Sternocleidomastoid (tissue), 1 donor: ENCODE measurements around the genes RS1 and PCYT1B.

- PRO-cap, result no peak
These were observed at the start of gene RS1 for GRCh38 chrX:18671933-18672337. TSS of gene RS1 (minus strand) at chrX:18672108.

DNA sequence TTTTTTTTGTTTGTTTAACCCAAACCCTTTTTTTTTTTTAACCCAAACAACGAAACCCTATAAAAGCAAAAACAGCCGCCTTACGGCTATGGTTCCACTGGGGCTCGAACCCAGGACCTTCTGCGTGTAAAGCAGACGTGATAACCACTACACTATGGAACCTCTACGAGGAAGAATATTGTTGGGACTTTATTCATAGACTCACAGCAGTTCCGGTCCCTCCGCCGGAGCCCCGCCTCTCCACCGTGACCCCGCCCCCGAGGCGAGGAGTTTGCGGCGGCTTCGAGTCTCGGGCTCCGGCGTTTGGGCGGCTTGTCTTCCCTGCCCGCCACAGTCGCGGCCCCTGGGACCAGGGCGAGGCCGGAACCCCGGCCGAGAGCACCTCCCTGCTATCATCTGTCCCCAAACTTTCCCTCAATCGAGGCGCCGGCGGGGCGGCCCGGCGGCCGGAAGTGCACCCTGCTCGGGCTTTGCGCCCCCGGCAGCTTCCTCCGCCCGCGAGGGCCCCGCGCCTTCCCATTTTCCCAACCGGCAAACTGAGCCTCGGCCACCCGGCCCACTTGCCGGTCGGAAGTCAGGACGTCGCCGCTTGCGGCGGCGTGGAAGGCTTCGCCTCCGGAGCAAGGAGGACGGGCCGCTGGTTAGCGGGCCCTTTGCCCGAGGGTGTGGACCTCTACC is 3.1 kb upstream of the RS1 start:
- PRO-cap, result unidirectional peak, plus-strand start at position 248 of the sequence

- PRO-cap, result no peak
These were observed 4.5 kb upstream of the PPEF1 start for GRCh38 chrX:18702826-18703484.

- PRO-cap, result no peak
These were observed 823 bp downstream of the PDHA1 start for GRCh38 chrX:19344424-19345075.

DNA sequence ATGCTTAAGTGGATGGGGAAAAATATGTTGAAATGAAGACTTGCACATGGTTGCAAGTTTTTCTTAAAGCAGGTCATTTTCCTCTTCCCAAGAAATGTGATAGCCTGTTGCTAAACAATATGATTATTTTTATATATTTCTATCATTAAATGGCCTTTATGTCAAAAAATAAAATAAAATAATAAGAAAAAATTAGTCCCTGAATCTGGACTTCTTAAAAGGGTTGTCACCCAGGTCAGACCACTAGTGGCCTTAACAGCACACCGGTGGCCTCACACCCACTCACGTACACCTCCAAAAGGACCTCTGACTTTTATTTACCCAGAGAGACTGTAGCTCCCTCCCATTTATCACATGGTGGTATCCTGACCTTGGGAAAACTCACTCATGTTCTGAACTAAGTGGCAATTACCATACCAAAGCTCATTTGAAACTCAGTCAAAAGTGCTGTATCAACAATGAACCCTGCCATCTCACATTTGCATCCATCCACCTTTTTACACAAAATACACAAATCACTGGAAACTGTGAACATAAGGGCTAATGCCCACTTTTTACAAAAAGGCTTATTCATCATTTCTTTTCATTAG is 53.1 kb upstream of the MAP3K15 start:
- PRO-cap, result no peak

DNA sequence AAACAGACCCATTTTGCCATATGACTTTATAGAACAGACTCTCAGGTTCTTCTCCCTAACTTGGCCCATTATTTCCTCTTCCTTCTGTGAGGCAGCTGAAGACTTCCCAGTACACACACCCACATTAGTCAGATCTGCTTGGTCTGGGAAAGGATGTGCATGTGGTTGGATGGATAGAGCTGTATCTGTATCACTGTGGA is 133.9 kb upstream of the MAP3K15 start:
- PRO-cap, result no peak

DNA sequence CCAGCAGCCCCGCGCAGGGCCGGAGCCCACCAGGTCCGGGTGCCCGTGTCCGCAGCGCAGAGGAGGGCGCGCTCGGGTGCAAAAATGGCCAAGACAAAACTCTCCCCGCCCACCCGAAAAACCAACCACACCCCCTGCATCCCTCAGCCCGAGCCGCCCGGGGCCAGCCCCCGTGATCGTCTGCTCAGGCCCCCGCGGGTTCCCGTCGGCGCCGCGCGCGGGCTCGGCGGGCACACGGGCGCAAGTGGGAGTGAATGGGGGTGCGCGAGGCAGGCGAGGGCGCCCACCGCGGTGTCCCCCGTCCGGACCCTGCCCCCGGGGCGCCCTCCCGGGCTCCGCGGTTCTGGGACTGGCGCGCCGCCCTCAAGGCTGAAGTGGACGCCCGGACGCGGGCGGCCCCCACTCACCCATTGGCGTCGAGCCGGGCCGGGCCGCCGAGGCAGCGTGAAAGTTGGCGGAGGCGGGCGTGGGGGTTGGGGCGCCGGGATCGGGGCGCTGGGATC is 449 bp downstream of the SH3KBP1 start:
- PRO-cap, result unidirectional peak, plus-strand start at position 173 of the sequence; unidirectional peak, minus-strand start at position 339 of the sequence

GRCh38 chrX:20226998-20227645 is 39.6 kb downstream of the RPS6KA3 start:
- PRO-cap, result no peak

- PRO-cap, result no peak
These were observed 280.8 kb upstream of the RPS6KA3 start for GRCh38 chrX:20547474-20548027.

GRCh38 chrX:21657489-21657999 is 586 bp downstream of the KLHL34 start:
- PRO-cap, result no peak

GRCh38 chrX:22136209-22136791 is 104.2 kb downstream of the PHEX start:
- PRO-cap, result no peak

- PRO-cap, result no peak
These were observed 7.0 kb upstream of the PRDX4 start for GRCh38 chrX:23659962-23660947.

- PRO-cap, result no peak
These were observed 14.4 kb downstream of the SAT1 start for GRCh38 chrX:23797227-23797907.

GRCh38 chrX:23900866-23901359 is 6.8 kb downstream of the APOO start:
- PRO-cap, result no peak

- PRO-cap, result no peak
These were observed 28.3 kb downstream of the CXorf58 start for GRCh38 chrX:23936046-23936502.

- PRO-cap, result no peak
These were observed 51.9 kb downstream of the CXorf58 start for GRCh38 chrX:23959582-23960262.

DNA sequence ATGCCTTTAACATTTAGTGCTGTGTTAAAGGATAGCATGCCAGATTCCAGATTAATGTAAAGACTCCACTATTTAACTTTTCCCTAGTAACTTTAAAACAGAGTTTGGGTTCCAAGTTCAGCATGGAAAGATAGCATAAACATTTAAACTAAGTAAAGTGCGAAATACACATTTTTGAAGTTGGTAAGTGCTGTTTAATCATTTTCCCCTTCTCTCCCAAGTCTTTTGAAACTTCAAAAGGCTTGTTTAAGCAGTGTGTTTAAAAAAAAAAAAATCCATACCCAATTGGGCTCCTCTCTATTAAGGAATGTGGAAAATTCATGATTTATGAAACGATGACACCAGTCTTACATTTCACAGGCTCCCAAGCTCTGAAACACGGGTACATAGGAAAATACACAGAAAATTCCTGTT is 1.1 kb upstream of the ZFX start:
- PRO-cap, result no peak

DNA sequence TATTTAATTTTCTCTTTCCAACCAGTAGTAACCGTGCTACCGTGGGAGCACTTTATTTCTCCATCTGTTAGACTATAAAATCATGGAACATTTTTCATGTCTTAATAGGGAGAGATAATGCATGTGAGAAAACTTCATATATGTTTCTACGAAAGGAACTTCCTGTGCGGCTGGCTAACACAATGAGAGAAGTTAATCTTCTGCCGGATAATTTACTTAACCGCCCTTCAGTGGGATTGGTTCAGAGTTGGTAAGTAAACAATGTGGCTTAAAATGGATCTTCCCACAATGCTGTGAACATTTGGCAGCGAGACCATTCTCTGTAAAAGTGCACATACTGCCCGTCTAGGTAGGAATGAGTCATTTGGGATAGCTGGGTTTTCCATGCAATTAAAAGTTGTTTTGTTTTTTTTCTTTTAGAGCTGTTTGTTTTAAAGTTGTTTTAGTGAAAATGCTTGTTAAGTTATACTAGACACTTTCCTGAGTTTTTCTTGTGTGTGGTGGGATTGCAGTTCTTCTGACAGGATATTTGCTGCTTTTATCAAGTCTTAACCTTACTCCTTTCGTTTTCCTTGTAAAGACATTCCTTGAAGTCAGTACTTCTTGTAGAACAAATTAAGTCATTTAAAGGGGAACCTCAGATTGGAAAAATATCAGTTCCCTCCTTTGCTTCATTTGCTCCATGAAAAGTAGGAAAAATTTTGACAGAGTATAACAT is 29.7 kb downstream of the PDK3 start:
- PRO-cap, result no peak

DNA sequence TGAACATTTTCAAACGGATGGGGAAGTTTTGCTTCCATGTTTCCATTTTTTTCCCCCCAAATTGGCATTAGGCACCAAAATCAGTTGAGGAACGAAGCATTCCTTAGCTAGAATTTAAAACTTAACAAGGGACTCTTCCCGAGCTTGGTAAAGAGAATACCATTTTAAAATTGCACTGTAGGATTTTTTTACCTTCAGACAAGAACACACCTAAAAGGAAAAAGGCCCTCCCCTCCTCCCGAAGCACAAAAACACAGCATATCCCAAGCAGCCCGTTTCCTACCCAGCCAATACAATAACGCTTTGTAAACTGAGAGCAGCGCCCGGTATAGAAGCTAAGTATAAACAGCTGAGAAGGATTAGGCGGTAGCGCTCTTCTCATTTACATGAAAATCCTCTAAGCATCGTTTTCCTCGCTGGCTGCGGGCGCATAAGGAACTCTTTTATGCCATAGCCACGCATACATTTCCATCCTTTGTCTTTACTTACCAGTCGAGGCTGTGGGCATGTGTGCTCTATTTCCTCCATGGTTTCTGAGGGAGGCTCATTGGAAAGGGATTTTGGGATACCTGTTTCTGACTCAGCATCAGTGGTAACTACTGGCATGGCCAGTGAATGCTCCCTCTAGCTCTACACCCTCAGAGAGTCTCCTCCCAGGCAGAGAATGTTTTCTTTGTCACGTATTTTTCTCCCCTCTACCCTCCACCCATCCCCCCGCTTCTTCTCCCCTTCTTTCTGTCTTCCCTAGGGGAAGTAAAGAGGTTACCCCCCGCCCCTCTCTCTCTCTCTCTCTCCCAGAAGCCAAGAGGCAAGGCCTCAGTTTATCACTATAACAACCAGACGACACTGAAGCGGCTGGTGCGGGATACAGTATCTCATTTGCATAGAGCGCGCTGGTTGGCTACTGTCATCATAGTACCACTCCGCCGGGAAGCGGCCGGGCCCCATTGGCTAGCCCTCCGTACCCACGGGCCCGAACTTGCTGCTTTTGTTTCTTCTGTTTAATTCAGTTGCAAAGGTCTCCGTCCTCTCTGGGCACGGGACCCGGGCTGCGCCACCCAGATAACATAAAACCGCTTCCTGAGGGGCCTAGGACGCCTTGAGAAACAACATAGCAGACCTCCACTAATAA is at the start of gene PCYT1B:
TSS of gene PCYT1B (minus strand) at position 848 of the 1,132 bp plus-strand sequence.
- PRO-cap, result no peak

- PRO-cap, result no peak
These were observed 45.5 kb downstream of the POLA1 start for GRCh38 chrX:24739255-24739635.